Measurements from ENCODE around the genes SMS, PHEX and CBLL2.

DNA sequence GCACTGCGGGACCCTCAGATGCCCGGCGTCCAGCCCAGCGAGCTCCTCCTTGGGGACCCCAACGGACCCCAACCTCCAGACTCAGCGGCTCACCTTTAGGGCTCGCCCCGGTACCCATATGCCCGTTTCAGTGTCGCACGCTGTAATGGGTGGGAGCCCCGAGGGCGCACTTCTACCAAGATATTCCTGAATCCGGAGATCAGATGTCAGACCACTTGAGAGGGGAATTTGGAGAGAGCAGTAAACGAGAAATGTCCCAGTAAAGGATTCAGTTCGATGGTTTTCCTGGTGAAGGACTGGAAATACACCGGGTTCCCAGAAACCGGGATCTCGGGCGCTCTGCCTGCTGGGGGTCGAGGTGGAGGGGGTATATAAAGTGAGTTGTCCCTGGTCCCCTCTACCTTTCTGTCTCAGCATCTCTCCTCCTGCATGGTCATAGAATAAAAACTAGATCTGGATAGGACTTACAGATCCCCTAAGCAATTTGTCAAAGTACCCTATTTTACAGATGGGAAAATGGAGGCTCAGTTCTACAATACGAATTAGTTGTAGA is 618 bp upstream of the ADGRG2 start:
- RRBS: 37% methylated on average over 15 of the region's 22 CpGs

DNA sequence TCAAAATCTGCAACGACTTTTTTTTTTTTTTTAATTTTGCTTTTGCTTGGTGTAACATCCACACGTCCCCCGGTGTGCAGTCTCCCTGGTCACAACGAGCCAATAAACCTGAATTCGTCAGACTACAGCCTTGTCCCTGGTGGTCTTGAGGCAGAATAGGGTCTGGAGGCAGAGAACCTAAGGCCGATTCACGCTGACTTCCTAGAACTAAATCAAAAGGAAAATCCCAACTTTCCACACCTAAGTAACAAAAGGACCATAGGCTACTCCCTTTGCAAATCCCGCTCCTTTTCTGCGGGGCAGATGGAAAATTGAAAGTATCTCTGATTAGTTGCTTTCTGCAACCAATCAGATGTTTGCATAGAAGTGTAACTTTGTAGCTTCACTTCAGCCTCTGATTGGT is 125.2 kb upstream of the MAP3K15 start:
- RRBS: no CpG with 5 or more reads among the region's 9 CpGs

- RRBS: no CpG with 5 or more reads among the region's 5 CpGs
These were observed 125.5 kb upstream of the MAP3K15 start for GRCh38 chrX:19640875-19641226.

DNA sequence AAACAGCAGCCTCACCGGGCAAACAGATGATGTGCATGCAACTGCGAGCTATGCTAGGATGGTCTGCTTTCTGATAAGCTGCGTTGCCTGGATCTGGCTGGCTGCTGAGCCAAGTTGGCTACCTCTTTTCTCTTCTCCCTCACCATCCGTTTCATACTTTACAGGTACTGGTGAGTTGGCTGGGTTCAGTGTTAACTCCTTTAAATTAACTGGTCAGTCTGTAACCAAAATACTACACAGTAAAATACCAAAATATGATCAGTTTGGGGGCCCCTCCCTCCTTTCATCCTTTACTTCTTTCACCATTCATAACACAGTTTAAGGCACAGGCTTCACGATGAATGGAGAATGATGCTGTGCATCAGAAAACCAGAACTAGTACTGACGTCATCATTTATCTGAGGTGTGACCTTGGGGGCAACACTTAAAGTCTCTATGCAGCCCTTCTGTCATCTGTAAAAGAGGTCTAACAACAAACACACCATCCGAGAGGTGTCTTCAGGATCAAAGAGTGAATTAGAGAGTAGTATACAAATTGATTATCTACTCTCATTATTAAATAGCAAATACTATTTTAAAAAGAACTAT is 135.5 kb downstream of the SH3KBP1 start:
- RRBS: no CpG with 5 or more reads among the region's 7 CpGs

DNA sequence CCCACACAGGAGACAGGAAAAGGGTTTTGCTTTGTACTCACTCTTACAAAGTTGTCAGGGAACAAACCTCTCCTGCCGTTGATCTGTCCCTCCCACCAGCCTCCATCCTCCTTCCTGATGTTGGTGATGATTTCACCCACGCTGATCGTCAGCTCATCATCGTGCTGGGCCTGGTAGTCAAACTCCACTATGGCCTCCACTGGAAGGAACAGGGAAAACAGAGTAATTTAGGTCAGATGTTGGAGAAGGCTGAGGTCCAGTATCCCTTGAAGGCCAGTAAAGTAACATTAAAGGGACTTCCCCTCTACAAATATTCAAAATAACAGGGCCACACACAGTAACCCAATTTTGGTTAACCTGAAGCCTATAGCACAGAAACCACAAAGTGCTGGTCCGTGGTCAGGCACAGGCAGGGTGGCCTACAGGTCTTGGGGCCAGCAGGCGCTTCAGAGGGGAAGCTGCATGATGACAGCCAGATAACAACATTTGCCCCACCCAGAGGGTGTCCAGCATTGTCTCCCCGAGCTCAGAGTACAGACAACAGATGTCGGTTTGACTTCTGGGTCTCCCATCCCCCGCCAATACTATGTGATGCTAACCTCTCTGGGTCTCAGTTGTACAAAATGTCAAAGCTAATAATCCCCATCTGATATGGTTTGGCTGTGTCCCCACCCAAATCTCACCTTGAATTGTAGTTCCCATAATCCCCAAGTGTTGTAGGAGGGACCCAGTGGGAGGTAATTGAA is 51.1 kb downstream of the SH3KBP1 start:
- RRBS: no CpG with 5 or more reads among the region's 9 CpGs

DNA sequence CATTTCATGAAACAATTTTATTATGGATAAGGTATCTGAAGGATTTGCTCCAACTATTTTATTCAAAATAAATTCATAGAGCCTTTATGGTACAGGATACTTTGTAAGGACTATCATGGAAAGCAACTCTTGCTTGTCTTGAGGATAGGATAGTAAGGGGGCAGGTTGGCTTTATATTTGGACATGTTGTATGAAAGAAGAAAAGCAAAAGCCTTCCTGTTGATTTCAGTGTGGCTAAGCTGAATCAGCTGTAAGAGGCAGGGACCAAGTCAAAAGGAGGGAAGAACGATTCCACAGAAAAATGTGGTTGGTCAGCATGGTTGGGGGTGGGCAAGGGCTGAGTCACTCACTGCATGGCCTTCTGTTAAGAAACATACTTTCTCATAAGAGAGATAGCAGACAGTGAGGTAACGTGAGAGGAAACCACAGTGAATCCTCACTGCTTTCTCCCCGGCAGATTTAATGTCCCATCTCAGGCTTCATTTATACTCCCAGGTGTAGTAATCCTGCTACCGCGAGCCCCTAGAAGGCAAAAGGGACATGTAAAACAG is 40.6 kb downstream of the SH3KBP1 start:
- RRBS: no CpG with 5 or more reads among the region's 5 CpGs

- RRBS: 32% methylated on average over 25 of the region's 65 CpGs
These were observed 449 bp downstream of the SH3KBP1 start for GRCh38 chrX:19886900-19887402.

DNA sequence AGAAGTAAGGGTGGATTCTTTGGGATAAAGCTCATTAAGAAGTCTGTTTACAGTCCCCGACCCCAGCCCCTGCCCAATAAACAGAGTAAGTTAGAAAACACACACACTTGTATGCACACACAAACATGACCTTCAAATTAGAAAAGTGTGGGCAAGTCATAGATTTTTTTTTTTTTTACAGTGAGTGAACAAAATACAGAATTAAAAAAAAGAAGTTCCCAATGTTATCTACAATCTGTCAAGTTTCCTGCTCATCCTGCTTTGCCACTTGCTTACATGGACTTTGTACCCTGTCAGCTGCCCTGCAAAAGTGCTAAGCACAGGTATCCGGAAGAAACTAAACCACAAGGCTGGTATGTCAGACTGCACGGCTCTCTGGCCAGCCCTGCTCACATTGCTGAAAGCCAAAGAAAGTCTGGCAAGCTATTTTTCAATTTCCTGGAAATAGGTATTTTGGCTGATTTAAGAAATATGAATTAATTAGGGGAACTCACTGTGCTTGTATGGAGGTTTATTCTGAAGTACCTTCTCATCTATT is 38.8 kb upstream of the BCLAF3 start:
- RRBS: no CpG with 5 or more reads among the region's 3 CpGs

- RRBS: no CpG with 5 or more reads among the region's 6 CpGs
These were observed 15.6 kb downstream of the RPS6KA3 start for GRCh38 chrX:20251101-20251476.

DNA sequence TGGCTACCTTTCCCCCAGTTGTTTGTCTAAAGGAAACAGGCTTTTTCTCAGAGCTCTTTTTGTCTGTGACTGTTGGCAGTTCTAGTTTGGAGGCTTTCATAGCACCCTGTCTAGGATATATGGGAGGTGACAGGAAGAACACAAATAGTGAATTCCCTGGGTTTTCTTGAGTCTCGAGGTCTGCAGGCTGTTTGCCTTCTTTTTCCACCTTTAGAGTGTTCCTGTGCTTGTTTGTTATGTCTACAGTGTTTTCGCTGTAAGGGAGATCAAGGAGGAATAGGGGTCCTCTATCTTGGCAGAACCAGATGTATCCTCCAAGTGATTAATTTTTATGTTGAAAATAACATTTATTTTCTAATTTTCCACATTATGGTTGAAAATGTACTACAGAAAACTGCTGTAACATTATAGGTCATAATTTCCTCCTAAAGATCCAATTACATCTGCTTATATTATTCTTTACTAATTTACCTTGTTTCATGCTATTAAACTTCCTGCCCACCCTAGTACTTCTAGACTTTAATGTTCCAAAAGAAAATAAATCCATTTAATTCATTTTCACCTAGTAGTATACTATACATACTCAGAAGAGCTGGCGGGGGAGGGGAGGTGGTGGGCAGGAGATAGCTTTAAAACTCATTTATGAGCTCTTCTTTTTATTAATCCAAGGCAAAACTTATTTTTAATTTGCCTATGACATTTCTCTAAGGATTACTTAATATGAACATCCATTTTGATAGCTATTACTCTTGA is 13.2 kb downstream of the RPS6KA3 start:
- RRBS: no CpG with 5 or more reads among the region's 3 CpGs

GRCh38 chrX:20361908-20362273 is 95.2 kb upstream of the RPS6KA3 start:
- RRBS: no CpG with 5 or more reads among the region's 4 CpGs

DNA sequence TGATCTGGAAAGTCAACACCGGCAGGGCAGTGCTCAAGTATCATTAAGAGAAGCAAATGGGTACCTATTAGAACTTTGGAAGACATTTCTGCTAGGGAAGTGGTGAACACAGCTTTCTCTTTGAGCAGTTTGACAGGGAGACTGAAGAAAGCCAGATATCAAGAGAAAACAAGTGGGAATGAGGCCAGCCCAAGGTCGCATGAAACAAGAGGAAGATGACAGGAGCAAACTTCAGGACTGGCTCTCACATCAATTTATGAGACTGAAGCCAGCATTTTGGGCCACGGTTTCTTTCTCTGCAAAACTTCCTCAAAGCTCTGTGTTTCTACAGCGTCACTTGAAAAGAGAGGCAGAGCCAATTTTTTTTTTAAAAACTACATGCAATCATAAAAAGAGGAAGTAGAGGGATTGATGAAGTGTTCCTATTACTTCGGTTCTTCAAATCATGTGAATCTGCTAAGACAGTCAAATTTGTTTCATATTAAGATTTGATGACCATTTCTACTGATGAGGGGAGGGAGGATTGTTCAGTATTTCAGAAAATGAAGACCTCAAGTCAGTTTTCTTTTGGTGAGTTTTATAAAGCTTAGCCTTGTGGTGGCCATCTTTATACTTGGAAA is 108.4 kb upstream of the RPS6KA3 start:
- RRBS: no CpG with 5 or more reads among the region's 5 CpGs

GRCh38 chrX:21940105-21941245 is at the start of gene SMS:
SMS (plus strand) TSS chrX:21940709.
- RRBS: 32% methylated on average over 46 of the region's 122 CpGs

GRCh38 chrX:22032063-22032512 is at the start of gene PHEX:
PHEX (plus strand) TSS chrX:22032325.
- RRBS: no CpG with 5 or more reads among the region's 1 CpG

DNA sequence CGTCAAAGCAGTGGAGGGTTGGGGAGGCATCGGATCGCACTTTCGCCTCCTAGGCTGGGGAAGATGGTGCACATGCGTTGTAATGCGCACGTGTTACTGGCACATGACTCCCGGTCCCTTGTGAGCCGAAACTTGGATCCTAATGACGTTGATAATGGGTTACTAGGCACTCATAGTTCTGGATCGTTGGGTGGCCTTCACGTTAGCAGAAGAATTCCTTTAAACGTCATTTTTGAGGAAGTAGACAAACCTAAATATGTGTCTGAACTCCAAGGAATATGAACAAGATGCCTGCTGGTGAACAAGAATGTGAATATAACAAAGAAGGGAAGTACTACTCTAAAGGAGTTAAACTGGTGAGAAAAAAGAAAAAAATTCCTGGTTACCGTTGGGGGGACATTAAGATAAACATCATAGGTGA is at the start of gene CBLL2:
CBLL2 (plus strand) TSS at position 200 of the 421 bp plus-strand sequence.
- RRBS: no CpG with 5 or more reads among the region's 14 CpGs

DNA sequence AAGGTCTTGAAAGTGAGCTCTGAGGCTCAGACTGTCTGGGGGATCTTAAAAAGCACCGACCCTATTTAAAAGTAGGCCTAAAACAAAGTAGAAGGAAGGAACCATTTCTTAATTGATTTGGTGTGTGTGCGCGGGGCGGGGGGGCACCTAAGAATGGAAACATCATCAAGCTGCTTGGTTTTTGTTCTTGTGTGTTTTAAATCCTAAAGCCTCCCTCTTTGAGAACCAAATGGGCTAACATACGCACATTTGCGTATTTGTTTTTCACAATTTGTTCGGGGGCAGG is 80.8 kb downstream of the CBLL2 start:
- RRBS: no CpG with 5 or more reads among the region's 7 CpGs

DNA sequence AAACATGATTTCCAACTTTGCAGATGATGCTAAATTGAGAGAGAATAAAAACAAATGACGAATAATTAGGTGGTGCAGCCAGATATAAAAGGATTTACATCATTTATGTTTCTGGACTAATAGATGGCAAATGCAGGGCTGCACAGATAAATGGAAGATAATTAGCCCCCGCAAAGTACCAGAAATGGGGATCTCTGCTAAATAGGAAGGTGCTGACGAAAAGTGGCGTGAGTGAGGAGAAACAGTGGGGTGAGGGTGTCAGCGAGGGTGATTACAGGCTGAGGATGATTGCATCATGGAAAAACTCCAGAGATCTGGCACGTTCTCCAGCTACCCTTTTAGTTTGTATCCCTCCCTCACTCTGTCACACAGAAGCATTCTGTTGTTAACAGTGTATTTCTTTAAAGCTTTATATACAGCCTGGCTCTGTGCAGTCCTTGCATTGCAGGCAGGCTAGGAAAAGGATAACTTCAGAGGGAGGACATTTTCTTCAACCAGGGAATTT is 309.7 kb upstream of the DDX53 start:
- RRBS: no CpG with 5 or more reads among the region's 6 CpGs

GRCh38 chrX:23228916-23229471 is 105.7 kb upstream of the PTCHD1 start:
- RRBS: no CpG with 5 or more reads among the region's 5 CpGs

GRCh38 chrX:23373360-23373903 is 38.8 kb downstream of the PTCHD1 start:
- RRBS: no CpG with 5 or more reads among the region's 4 CpGs

DNA sequence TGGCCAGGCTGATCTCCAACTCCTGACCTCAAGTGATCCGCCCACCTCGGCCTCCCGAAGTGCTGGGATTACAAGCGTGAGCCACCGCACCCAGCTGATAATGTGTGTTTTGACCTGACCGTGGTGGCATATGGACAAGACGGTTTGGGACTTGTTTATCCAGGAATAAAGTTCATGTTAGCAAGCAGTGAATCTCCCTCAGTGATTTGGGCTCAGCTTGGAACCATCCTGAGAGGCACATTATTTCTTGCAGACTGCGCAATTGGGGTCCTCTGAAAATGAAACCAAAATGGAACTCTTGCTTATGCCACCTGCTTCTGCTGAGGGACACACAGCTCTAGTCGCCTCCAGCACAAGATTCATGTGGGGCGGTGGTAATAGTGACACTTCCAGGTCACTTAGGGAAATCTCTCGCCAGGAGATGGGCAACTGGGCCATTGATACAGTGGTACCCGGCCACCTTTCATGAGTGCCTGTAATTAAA is 9.9 kb upstream of the SAT1 start:
- RRBS: no CpG with 5 or more reads among the region's 12 CpGs